Measurements from ENCODE around the gene CSK.

DNA sequence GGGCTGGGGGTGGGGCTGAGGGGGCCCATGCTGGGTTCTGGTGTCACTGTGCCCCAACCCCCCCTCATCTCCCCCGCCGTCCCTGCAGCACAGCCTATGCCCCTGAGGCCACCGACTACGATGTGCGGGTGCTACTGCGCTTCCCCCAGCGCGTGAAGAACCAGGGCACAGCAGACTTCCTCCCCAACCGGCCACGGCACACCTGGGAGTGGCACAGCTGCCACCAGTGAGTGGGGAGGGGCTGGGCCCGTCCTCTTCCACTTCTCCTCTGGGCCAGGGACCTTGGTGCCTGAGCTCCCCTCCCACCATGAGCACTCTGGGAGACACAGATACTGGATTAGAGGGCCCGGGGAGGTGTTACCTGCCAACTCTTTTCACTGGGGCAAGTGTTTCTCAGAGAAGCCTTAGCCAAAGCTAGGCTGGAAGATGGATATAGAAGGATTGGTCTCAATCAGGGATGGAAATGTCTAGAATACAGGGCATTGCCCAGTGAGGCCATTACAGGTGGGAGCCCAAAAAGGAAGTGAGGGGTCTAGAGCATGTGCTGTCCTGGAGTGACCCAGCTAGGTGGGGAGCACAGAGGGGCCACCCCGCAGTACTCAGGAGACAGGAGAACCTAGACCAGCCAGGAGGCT is 20.2 kb downstream of the LOXL1 start:
- PRO-cap, result no peak

GRCh38 chr15:74053986-74054468 is 28.3 kb downstream of the GOLGA6A start:
- PRO-cap, result no peak

GRCh38 chr15:74120560-74120959 is 9.8 kb upstream of the ISLR2 start:
- PRO-cap, result no peak

GRCh38 chr15:74127381-74128512 is 2.6 kb upstream of the ISLR2 start:
- PRO-cap, result no peak

GRCh38 chr15:74156489-74156927 is 17.0 kb upstream of the ISLR start:
- PRO-cap, result no peak

DNA sequence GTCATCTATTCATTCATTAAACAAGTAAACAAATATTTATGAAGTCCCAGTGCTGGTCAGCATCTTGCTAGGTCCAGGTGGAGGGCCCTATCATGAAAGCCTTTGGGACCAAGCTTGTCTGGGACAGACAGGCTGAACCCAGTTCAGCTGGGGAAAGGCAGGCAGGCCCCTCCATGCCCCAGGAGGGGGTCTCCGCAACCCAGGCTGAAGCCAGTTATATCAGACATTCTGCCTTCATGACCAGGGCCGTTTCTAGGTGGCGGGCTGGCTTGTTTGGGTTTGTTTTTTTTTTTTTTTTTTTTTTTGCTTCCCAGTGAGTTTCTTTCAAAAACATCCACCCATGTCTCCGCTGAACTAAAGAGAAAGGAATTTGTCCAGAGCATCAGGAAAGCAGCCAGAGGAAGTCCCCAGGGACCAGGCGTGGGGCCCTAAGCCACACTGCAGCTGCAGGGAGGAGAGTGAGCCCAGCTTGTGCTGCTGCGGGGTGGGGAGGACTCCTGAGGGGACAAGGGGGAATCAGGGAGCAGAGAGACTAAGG is 49.8 kb downstream of the CYP11A1 start:
- PRO-cap, result no peak

DNA sequence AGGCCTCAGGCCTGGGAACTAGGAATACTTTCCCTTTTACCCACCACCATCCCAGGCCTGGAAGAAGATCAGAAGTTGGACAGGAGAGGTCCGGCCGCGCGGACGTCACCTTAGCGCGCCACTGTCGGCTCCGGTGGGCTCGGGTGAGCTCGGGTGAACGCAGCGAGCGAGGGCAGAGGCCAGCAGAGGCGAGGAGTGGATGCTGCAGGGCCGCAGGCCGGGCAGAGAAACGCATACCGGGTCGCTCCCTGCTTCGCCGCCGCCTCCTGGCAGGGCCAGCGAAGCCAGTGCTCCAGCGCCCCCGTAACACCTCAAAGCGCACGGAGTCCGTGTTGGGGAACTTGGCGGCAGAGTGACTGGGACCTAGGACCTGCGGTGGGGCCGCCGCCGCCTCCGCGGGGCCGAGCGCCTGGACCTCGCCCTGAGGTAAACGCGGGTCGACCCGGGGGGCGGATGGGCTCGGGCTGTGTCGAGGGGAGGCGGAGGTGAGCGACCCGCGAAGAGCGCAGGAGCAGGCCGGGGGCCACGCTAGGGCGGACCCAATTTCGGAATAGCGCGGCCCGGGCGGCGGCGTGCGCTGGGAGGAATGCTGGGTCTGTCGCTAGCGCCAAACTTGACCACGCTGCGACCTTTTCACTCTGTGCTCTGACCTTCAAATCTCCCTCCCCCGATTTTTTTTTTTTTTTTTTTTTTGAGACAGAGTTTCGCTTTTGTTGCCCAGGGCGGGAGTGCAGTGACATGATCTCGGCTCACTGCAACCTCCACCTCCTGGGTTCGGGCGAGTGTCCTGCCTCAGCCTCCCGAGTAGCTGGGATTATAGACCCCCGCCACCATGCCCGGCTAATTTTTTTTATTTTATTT is 1.6 kb downstream of the CYP11A1 start:
- PRO-cap, result bidirectional peak, plus-strand start at position 175 of the sequence, minus-strand start at position 60 of the sequence; bidirectional peak, plus-strand start at position 350 of the sequence, minus-strand start at position 268 of the sequence

DNA sequence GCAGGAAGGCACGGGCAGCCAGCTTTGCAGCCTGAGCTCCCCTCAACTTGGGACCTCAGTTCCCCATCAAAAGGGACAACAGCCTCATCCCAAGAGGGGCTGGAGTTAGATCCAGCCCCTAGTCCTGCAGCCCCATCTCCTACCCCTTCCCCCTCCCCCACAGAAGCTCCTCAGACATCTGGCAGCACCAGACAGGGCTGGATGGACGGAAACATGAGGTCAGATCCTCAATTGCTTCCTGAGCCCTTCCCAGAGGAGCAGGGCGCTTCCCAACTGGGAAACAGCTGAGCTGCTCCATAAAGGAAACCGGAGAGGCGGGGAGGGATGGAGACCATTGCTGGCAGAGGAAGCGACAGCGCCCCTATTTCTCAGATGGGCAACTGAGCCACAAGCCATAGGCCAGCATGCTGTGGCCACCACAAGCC is 18.2 kb upstream of the CYP11A1 start:
- PRO-cap, result no peak

GRCh38 chr15:74405731-74406422 is 27.9 kb downstream of the SEMA7A start:
- PRO-cap, result no peak

DNA sequence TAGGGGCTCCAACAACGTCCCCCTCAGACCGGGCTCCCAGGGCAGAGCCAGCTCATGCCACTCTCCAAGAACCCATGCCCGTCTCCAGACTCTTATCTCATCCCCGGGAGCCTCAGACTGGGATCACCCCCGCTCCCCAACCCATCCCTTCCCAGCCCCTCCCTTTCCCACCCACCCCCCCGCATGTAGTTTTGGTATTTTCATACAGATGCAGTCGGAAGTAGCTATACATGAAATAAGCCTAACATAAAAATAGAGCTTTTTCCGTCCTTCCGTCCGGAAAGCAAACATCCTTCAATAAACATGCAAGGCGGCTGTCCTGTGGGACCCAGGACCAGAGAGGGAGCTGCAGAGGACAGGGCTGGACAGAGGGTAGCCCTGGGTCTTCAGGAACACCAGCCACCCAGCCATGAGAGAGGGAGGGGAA is 24.0 kb downstream of the SEMA7A start:
- PRO-cap, result no peak

DNA sequence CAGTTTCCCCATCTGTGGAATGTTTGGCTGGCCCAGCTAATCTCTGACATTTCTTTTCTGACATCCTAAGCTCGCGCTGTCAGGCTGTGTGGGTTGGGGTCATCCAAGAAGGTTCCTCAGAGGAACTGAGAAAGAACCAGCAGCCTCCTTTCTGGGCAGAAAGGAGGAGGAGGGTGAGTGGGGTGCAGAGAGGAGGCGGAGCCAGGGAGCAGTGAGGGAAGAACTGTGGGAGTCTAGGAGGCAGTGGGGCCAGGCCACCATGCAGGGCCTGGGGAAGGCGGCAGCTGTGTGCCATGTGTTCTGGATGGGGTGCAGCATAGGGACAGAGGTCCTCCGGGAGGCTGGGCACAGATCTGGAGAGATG is 5.3 kb downstream of the SEMA7A start:
- PRO-cap, result no peak

DNA sequence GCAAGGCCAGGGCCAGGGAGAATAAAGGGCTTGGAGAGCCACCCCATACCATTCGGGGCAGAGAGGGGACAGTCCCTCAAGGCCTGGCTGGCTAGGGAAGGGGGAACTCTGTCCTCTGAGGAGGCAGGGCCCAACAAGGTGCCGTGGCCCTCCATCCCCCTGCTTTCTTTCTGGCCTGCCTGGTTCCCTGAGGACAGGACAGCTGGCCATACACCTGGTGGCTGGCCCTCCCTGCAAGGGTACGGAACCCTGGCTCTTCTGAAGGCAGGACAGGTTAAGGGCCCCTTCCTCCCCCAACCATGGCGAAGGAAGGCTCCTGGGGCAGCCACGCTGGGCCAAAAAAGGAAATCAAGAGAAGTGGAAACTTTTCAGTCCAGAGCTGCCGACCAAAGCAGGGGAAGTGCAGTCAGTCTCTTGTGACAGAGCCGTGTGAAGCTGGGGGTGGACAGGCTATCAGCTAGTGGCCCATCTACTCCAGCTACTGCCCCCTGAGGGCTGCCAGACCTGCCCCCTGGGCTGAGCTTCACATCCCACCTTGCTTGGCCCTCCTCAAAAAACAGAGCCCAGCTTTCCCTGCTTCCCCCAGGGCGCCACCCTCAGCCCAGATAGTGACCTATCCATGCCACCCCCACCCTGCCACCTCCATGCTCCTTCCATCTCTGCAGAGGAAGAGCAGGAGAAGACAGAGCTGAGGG is 4.8 kb downstream of the SEMA7A start:
- PRO-cap, result no peak

- PRO-cap, result unidirectional peak, plus-strand start at chr15:74782079; bidirectional peak, plus-strand start at chr15:74782415, minus-strand start at chr15:74782448
Measured at GRCh38 chr15:74782018-74782882, at the start of gene CSK. Gene CSK (plus strand): TSS chr15:74782080.

DNA sequence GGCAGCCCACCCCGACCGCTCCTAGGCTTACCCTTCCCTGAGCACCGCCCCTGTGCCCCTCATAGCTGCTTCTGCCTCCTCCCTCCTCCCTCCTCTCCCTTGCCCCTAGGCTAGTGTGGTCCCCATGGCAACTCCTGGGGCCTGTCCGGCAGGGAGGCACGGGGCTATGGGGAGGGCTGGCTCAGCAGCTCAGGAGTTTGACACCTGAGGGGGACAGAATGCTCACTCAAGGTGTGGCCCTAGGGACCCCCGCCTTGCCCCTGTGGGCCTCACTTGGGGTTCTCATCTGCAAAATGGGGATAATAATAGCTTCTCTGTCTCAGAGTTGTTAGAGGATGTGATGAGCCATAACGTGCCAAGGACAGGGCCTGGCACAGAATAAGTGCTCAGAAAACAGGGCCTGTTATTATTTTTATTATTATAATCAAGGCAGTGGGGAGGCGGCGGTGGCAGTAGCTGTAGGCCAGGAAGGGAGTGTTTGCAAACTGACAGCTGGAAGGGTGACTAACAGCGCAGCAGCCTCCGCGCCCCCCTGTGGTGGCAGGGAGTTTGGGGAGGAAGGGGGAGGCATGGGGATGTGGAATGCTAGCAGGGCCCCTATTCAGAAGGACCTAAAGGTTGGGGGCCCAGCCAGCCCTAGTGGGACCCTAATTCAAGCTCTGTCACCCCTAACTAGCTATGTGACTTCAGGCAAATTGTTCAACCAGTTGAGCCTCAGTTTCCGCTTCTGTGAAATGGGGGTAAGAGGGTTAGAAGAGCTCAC is 11.6 kb downstream of the CSK start:
- PRO-cap, result no peak

- PRO-cap, result no peak
Measured at GRCh38 chr15:74841965-74842264, 1.0 kb downstream of the ULK3 start.

GRCh38 chr15:74844200-74844787 is 1.3 kb upstream of the ULK3 start:
- PRO-cap, result no peak

- PRO-cap, result no peak
Measured at GRCh38 chr15:74961117-74962243, 4.9 kb upstream of the RPP25 start.

DNA sequence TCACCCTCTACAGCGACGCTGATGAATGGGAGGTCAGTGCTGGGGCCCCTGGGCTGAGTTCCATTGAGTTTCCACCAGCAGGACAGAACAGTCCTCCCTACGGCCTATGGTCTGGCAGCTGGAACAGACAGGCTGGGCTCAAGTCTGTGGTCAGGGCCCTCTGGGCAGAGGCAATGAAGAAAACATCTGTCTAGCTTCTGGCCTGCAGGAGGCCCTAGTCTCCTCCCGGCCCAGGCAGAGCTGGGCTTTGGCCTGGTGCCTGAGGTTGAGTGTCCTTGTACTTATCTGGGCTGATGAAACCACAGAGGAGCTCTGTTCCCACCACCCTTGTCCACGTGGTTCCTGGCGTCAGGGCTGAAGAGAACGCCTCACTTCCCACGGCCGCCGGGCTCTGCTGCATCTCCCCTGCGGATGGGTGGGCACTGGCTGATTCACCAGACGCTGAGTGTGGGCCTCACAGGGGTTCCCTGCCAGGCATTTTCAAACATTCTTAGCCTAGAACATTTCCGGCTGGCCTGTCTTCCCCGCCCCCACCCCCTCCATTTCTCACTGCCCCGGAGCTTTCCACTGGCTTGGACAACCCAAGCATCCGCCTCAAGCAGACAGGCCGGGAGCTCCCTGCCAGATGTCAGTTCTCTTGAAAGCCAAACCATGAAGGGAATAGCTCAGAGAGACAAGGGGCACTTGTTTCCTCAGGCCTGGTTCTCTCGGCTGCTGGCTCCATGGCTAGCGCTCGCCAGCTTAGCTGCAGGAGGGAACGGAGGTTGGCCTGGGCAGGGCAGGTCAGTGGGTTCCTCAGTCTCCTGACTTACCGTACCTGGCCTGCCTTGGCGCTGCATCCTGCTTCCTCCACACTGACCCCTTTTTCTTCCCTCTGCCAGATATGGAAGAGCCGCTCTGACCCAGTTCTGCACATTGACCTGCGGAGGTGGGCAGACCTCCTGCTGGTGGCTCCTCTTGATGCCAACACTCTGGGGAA is 20.4 kb downstream of the PPCDC start:
- PRO-cap, result no peak

- PRO-cap, result no peak
Measured at GRCh38 chr15:75371380-75372185, 3.2 kb upstream of the MAN2C1 start.

- PRO-cap, result no peak
Measured at GRCh38 chr15:75380263-75380976, 12.0 kb upstream of the MAN2C1 start.

Data from WTC11 (cell line).